GM12892 (cell line): Measurements from ENCODE around the genes FAM237B and MTERF1.

DNA sequence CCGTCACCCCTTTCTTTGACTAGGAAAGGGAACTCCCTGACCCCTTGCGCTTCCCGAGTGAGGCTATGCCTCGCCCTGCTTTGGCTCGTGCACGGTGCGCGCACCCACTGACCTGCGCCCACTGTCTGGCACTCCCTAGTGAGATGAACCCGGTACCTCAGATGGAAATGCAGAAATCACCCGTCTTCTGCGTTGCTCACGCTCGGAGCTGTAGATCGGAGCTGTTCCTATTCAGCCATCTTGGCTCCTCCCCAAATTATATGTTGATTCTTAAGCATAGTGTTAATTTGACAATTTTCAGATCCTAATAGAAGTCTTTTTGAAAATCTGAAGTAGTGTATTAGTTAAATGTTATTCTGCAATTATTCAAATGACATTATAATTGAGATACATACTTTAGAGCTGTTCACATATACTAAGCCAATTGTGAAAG is 139.1 kb downstream of the SEMA3A start:
- RRBS: no CpG with 5 or more reads among the region's 15 CpGs

DNA sequence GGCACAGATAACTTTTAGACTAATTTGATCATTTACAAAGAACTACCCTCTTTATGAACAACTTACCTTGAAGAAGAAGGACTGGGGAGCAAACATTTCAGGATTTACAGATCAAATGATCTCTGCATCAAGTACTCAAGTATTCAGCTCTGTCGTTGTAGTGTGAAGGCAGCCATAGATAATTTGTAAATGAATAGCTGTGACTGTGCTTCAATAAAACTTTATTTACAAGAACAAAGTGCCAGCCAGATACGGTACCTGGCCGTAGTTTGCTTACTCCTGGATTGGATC is 388.1 kb upstream of the SEMA3A start:
- RRBS: no CpG with 5 or more reads among the region's 3 CpGs

GRCh38 chr7:85024212-85024703 is 162.6 kb downstream of the SEMA3D start:
- RRBS: no CpG with 5 or more reads among the region's 3 CpGs

GRCh38 chr7:85162910-85163222 is 24.0 kb downstream of the SEMA3D start:
- RRBS: no CpG with 5 or more reads among the region's 3 CpGs

GRCh38 chr7:85185383-85186567 is 1.1 kb downstream of the SEMA3D start:
- RRBS: 3% methylated on average over 5 of the region's 70 CpGs

DNA sequence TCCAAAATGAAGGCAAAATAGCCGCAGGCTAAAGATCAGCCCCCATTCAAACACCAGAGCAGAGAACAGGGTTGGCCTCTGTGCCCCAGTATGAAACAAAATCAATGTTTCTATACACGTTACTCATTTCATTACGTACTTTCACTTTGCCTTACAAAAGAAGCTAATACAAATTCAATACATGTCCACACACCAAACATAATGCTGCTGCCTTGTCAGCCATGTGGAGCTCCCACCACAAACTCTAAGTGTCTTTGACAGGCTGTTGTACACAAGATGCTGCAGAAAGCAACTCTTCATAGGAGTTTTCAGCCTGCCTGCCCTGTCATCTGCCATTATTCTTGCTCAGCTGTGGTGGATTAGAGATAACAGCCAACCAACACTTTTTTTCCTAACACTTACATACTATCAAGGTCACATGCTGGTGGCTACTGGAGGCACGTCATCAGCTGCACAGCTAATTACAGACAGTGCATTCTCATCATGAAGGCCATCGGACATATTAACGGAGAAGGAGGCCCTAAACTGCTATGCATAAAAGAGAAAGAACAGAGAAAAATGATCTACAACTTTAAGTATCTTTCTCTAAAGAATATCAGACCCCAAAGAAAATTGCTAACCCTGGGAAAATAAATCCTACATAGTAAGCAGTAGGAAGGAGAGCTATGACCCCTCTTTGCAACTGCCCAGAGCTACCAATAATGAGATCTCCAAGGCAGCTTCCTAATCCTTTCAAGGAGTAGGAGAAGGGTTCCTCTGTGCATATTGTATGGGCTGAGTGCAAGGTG is 55.0 kb downstream of the ELAPOR2 start:
- RRBS: no CpG with 5 or more reads among the region's 6 CpGs

- RRBS: no CpG with 5 or more reads among the region's 37 CpGs
Measured at GRCh38 chr7:87039530-87040590, 19.6 kb downstream of the ELAPOR2 start.

DNA sequence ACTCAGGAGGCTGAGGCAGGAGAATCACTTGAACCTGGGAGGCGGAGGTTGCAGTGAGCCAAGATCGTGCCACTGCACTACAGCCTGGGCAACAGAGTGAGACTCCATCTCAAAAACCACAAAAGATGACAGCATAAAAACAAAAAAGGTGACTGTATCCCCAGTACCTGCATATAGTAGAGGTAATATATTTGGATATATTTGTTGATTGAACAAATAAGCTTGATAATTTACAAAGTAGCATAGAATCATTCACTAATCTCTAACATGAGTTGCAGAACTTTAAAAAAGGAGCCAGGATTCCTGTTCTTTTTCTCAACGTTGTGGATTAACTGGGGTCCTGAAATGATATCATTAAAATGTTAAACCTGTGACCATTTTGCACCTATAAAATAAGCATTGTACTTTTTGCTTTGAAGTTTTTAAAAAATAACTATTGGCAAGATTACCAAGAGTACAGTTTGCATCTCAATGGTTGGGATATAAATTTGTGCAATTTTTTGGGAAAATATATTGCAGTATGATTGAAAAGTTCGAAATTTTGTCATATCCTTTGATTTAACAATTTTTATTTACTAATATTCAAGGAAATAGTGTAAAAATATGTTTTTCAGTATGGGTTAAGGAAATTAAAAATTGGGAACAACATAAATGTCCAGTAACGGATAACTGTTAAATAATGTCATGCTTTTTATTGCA is 9.3 kb downstream of the DMTF1 start:
- RRBS: no CpG with 5 or more reads among the region's 5 CpGs

- RRBS: no CpG with 5 or more reads among the region's 1 CpG
Measured at GRCh38 chr7:87450143-87450342, 25.4 kb downstream of the ABCB4 start.

DNA sequence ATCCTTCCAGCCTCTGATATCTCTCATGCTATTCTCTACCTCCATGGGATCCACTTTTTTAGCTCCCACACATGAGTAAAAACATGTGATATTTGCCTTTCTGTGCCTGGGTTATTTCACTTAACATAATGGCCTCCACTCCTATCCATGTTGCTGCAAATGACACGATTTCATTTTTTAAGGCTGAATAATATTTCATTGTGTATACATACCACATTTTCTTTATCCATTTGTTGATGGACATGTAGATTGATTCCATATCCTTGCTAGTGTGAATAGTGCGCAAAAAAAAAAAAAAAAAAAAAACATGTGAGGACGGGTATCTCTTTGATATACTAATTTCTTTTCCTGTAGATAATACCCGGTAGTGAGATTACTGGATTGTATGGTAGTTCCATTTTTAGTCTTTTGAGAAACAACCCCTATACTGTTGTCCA is 5.9 kb downstream of the STEAP2 start:
- RRBS: no CpG with 5 or more reads among the region's 4 CpGs

DNA sequence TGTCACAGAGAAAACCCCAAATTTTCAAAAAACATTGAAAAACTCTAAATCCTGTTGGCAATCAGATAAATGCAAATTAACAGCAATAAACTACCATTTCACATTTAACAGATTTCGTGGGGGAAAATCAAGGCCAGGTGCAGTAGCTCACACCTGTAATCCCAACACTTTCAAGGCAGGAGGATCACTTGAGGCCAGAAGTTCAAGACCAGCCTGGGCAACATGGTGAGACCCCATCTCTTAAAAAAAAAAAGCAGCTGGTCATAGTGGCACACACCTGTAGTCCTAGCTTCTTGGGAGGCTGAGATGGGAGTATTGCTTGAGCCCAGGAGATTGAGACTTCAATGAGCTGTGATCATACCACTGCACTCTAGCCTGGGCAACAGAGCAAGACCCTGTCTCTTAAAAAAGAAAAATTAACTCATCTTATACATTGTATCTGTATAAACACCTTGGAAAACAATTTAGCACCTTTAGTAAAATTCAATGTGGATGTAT is 37.0 kb downstream of the CFAP69 start:
- RRBS: no CpG with 5 or more reads among the region's 1 CpG

GRCh38 chr7:90321052-90321701 is at the start of gene FAM237B:
Gene FAM237B (minus strand): TSS chr7:90321304.
- RRBS: no CpG with 5 or more reads among the region's 47 CpGs

- RRBS: no CpG with 5 or more reads among the region's 6 CpGs
Measured at GRCh38 chr7:90347602-90348143, 1.2 kb downstream of the GTPBP10 start.

GRCh38 chr7:90412541-90413424 is 9.5 kb downstream of the CLDN12 start:
- RRBS: no CpG with 5 or more reads among the region's 13 CpGs

DNA sequence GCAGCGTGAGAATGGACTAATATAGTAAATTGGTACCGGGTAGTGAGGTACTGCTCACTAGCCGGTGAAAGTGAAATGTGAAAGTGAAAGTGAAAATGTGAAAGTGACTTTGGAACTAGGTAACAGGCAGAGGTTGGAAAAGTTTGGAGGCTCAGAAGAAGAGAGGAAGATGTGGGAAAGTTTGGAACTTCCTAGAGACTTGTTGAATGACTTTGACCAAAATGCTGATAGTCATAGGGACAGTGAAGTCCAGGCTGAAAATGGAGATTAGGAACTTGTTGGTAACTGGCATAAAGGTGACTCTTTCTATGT is 6.0 kb upstream of the PTTG1IP2 start:
- RRBS: no CpG with 5 or more reads among the region's 3 CpGs

GRCh38 chr7:90647943-90648450 is 51.9 kb downstream of the CDK14 start:
- RRBS: no CpG with 5 or more reads among the region's 2 CpGs

- RRBS: no CpG with 5 or more reads among the region's 4 CpGs
Measured at GRCh38 chr7:90691161-90691740, 95.1 kb downstream of the CDK14 start.

DNA sequence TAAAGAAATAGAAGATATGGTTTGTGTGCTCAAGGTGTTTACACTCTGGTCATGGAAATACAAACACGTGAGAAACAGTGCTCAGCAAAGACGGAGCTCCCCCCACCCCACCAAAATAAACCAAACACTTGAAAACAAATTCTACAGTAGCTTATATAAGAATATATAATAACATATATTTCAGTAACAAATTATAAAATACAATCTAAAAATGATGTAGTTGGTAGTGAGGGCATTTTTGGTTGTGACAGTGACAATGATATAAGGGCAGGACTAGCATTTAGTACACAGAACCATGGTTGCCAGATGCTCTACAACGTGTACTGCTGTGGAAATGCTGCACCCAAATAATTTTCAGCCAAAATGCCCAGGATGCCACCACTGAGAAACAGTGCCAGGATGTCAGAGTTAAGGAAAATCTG is 121.7 kb downstream of the CDK14 start:
- RRBS: no CpG with 5 or more reads among the region's 3 CpGs

DNA sequence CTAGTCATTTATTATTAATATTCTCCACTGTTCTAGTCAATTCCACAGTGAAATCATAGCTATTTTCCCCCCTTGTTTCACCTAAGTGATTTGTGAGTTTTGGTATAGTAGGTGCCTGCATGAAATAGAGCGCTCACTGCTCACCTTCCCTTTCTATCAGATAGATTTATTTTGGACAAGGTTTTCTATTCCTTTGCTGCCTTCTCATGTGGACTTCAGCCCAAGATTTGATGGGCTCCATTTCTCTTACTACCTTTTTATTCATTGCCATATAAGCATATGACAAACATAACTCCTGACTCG is 171.2 kb downstream of the CDK14 start:
- RRBS: no CpG with 5 or more reads among the region's 2 CpGs

DNA sequence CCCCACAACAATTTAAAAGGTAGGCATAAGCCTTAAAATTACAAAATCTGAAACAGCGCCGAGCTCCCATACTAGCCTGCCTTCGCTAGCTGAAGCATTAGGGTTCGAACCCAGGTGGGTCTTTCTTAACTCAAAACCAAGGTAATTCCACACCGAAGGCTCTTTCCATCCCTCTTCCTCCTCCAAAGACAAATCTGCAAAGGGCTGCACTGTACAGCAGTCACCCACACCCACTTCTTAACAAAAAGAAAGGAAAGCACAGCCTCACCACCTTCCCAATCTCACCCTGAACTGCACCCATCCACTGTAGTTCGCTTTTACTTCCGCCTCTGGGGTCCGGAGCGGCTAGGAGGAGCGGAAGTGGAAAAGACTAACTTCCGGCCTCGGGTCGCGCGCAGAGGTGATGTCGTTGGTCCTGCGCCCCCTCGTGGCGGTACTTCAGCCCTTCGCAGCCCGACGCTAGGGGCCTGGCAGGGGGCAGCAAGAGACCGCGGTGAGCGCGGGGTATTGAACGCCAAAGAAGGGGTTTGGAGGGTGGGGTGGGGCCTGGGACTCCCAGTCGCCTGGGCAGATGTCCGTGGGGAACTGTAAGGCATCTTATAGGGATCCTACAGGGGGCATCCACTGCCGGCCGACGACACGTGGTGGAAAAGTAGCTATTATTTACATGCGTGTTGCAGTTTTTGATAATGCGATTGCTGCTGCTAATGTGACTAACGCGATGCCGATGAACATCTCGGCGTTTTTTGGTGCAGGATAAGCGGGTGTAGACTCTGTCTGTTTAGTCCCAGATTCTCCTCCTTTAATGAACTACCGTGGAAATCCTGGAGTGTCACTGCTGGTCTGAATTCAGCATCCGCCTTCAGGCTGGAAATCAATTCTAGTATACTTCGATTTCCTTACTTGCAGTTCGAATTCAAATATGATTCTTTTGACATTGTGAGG is at the start of gene MTERF1:
Gene MTERF1, minus strand, starts transcription at position 331 of the 945 bp plus-strand sequence.
- RRBS: 0% methylated on average over 3 of the region's 45 CpGs